Measurements from ENCODE around the genes ELAVL3 and ZNF791.

DNA sequence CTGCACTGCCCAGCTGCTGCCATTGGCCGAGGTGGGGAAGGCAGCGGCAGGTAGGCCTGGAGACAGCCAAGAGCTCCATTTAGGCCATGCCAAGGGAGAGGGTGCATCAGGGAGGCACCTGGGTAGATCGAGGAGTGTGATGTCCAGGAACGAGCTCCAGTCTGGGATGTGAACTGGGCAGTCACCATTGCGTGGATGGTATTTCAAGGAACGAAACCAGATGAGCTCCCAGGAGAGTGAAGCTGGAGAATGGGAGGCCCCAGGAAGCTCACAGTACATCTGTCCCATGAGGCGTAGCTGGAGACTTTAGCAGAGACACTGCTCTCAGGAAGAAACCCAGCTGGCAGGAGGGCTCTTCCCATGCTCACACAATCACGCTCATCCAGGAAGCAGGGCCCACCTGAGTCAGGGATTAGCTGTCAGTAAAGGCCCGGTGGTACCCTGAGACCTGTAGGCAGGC lies 15.4 kb downstream of the TMED1 start:
- PRO-cap: no peak

- PRO-cap: bidirectional peak, plus-strand start at chr19:10836551, minus-strand start at chr19:10836210; unidirectional peak, plus-strand start at chr19:10836685
Measured at GRCh38 chr19:10836416-10836866, 429 bp upstream of the TMED1 start.

DNA sequence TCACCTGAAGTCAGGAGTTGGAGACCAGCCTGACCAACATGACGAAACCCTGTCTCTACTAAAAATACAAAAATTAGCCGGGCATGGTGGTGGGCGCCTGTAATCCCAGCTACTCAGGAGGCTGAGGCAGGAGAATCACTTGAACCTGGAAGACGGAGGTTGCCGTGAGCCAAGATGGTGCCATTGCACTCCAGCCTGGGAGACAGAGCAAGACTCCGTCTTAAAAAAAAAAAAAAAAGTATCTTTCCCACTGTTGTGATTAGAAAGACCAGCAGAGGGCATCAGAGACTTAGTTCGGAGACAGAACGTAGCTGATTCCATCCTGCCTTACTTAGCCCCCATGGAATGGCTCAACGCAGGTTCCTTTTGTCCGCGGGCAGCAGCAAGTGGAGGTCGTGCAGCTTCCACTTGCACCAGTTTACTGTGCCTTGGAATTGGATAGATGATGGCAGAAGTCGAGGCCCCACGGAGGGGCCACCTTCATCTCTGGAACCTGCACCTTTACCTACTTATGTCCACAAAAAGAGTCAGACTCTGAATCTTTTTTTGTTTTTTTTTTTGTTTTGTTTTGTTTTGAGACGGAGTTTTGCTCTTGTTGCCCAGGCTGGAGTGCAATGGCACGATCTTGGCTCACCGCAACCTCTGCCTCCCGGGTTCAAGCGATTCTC lies 8.1 kb downstream of the TIMM29 start:
- PRO-cap: no peak

DNA sequence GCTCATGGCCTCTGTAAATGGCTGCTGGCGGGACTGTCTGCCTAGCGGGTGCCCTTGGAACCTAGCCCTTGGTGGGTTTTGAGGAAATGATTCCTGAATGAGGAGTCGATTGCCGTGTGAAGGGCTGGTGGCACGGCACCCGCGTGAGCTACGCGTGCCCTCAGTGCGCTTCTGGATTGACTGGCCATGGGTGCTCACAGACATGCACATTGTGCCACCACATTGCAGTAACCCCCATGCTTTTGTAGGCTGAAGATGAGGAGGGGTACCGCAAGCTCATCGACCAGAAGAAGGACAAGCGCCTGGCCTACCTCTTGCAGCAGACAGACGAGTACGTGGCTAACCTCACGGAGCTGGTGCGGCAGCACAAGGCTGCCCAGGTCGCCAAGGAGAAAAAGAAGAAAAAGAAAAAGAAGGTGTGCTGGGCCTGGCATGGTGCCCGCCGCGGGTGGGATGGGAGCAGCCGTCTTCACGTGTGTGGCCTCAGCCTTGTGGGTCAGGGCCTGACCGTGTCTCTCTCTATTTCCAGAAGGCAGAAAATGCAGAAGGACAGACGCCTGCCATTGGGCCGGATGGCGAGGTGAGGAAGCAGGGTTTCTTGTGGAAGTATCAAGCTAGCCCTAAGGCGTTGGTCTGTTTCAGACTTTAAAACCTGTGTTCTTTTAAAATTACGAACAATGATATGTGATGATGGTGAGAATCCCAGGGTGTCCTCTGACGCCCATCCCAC lies 35.3 kb downstream of the SMARCA4 start:
- PRO-cap: no peak

DNA sequence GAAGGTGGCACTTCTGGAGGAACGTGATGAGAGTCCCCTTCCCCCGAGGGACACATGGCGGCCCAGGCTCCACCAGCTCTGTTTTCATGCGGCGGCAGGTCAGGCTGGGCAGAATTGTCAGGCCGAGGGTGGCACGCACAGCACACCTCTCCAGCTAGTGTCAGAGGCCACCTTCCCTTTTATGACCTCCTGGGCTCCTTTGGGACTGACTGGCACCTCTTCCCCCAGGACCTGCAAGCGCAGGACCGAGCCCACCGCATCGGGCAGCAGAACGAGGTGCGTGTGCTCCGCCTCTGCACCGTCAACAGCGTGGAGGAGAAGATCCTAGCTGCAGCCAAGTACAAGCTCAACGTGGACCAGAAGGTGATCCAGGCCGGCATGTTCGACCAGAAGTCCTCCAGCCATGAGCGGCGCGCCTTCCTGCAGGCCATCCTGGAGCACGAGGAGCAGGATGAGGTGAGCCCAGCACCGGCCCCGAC lies 56.2 kb upstream of the LDLR start:
- PRO-cap: no peak

DNA sequence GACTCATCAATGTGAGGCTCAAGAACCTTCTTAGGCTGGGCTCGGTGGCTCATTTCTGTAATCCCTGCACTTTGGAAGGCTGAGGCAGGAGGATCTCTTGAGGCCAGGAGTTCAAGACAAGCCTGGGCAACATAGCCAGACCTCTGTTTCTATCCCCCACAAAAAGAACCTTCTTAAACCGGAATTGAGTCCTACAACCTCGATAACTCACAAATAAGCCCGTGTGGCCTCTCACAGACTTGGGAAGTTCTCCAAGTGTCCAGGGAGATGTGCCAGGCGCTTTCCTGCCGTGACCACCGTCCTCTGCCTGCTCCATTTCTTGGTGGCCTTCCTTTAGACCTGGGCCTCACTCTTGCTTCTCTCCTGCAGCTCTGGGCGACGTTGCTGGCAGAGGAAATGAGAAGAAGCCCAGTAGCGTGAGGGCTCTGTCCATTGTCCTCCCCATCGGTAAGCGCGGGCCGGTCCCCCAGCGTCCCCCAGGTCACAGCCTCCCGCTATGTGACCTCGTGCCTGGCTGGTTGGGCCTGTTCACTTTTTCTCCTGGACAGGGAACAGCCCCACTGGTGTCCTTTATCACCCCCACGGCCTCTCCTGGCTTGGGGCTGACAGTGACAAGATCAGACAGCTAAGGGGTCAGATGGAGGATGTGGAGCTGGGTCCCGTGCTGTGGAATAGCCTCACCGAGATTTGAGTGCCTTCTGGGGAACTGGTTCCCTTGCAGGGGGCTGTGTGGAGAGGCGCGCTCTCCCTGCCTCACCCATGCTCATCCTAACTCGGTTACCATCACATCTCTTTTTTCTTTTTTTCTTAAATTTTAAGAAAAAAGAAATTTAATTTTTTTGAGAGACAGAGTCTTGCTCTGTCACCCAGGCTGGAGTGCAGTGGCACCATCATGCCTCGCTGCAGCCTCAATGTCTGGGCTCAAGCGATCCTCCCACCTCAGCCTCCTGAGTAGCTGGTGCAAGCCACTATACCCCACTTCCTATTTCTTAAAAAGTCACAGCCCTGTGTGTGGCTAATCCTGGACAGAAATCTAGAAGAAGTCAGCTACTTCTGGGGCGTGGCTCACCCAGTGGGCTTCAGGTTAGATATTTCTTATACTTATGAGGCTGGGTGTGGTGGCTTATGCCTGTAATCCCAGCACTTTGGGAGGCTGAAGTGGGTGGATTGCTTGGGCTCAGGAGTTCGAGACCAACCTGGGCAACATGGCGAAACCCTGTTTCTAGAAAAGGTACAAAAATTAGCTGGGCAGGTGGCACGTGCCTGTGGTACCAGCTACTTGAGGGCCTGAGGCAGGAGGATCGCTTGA lies 27.5 kb downstream of the SPC24 start:
- PRO-cap: no peak

DNA sequence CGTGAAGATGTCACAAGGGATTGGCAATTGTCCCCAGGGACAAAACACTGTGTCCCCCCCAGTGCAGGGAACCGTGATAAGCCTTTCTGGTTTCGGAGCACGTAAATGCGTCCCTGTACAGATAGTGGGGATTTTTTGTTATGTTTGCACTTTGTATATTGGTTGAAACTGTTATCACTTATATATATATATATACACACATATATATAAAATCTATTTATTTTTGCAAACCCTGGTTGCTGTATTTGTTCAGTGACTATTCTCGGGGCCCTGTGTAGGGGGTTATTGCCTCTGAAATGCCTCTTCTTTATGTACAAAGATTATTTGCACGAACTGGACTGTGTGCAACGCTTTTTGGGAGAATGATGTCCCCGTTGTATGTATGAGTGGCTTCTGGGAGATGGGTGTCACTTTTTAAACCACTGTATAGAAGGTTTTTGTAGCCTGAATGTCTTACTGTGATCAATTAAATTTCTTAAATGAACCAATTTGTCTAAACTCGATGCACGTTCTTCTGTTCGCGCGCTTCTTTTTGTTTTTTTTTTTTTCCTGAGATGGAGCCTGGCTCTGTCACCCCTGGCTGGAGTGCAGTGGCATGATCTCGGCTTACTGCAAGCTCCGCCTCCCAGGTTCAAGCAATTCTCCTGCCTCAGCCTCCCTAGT lies 22.1 kb downstream of the SPC24 start:
- PRO-cap: no peak

GRCh38 chr19:11247304-11247888 lies 8.0 kb downstream of the ANGPTL8 start:
- PRO-cap: bidirectional peak, plus-strand start at chr19:11247688, minus-strand start at chr19:11247411

- PRO-cap: no peak
Measured at GRCh38 chr19:11323907-11324905, 15.3 kb downstream of the RAB3D start.

GRCh38 chr19:11378161-11378619 lies 3.7 kb downstream of the SWSAP1 start:
- PRO-cap: no peak

GRCh38 chr19:11406364-11406872 lies 12.7 kb downstream of the RGL3 start:
- PRO-cap: no peak

DNA sequence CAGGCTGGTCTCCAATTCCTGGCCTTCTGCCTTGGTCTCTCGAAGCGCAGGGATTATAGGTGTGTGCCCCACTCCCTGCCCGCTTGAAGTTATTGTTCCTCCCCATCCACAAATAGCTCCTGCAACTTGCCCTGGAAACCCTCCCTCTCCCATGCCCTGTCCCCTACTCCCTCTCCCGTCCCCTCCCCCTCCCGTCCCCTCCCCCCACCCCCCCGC lies 1.2 kb downstream of the RGL3 start:
- PRO-cap: no peak

GRCh38 chr19:11480530-11481432 lies at the start of gene ELAVL3:
ELAVL3 (minus strand) TSS chr19:11481046.
- PRO-cap: no peak

DNA sequence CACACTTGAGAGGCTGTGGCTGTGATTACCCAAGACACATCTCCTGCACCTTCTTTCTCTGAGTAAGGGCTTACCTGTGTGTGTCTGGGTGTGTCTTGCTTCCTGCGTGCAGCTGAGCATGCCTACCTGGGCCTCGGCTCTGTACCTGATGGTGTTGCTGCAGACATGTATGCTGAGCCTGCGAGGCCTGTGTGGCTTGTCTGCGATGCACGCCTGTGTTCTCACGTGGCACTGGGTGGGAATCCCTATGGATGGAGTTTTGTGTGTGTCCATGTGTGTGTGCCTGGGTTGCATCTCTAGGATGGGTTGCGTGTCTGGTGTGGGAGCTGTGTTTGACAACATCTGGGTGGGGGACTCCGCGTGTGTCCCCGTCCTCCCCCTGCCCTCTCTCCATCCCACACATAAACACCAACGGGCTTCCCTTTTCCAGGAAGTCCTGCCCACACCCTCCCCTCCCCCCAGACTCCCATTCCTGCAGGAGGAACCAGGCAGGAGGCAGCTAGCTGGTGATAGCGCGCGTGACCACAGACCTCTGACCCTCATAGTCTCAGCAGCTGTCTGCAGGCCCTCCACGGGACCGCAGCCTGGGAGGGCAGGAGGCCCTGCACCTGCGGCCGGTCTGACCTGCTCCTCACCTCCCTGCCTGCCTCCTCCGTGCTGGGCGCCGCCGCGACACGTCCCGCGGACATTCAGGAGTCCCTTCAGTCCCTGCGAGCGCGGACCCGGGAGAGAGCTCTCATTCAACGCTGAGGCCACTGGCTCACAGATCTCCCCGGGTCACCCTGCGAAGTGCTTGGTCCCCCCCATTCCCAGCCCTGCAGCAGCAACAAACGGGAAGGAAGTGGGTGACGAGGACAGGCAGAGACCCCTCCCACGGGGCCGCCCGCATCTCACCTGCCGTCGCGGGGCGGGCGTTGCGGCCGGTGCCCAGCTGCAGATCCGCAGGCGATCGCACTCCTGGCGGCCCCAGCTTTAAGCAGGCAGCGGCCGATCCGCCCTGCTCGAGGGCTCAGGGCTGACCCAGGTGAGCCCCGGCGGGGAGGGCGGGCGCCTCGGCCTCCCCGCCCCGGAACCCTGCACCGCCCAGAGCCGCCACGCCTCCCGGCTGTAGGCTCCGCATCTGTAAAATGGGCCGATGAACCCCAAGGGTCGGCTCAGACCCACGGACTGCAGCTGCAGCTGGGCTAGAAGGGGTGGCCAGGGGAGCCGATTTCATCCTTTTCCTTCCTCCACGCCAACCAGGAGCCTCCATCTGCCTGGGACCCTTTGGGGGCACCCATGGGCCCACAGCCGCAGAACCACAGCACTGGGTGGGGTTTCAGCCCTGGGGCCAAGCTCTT lies 975 bp upstream of the ACP5 start:
- PRO-cap: unidirectional peak, plus-strand start at position 542 of the sequence

- PRO-cap: no peak
Measured at GRCh38 chr19:11597571-11598436, 521 bp downstream of the ZNF627 start.

DNA sequence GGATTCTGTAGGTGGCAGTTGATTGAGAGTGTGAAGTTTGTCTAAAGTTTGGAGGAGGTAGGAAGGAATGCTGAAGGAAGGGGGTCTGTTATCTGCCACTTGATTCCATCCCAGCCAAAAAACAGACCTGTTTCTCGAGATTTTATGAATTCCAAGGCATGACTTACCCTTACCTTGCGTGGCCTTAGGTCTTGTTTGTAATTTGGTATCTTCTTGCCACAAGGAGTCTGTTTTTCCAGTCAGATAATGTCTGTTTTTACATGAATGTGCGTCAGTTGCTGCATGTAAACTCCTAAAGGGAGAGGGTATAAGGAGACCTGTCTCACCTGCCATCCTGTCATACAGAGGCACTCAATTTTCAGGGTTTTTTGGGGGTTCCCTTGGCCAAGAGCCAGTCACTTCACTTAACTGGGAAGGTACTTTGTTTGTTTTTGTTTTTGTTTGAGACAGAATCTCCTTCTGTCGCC lies 1.1 kb downstream of the ZNF763 start:
- PRO-cap: no peak

DNA sequence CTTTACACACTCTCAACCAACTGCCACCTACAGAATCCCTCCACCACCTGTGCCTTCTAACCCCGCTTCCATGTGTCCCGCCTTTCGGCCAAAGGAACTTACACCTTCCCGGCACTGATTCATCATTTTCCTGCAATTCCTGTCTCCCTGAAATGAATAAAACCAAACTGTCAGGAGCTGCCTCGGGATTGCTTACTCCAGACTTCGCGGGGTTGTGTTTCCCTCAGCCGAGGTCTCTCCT lies 813 bp downstream of the ZNF878 start:
- PRO-cap: no peak

GRCh38 chr19:12563899-12564550 lies 12.7 kb upstream of the ZNF564 start:
- PRO-cap: no peak

DNA sequence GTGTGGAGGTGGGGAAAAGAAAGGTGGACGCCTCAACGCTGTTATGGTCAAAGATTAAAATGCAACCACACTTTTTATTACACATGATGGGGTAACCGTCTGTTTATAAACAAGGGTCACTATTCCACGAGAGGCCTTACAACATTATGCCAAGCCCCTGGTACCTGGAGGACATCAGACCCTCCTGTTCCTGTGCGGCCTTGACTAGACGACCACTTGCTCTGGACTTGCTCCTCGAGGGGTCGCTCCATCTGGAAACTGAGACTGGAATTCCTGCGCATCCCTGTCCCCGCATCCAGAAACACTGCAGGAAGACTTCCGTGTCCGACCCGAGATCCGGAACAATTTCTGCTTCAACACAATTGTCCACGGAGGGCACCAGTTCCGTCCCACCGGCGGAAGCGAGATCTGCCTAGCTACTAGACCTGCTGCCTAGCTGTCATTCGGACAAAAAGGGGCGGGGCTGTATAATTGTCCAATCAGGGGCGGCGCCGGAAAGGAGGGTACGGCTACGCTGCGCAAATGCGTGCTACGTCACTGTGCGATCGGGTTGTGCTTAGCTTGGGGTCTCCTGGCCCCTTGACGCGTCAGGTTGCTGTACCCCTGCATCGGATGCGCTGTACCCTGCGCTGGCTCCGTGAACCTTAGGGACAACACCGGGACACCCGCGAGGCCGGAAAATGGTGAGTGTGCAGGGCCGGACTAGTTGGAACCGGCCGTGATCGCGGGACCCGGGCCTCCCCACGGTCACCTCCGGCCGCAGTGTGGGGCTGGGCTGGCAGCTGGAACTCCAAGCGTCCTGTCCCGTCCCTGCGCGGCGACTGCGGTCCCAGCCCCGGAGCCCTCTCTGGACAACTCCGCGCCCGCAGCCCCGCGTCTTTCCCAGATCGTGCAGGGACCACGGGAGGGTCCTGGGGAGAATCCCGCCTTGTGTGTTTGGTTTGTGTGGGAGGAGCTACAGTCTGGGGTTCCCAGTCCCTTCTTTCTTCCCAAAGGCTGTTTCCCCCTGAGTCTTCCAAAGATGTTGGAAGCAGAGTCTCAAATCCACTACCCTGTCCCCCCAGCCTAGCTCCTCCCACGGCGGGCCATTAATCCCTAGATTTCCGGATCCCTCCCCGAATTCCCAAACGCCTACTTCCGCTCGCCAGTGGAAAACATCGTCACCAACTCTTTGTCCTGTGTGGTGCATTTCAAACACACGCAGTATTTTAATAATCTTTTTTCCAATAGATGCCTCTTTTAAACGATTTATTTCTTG lies at the start of gene ZNF791:
Gene ZNF791 (plus strand): TSS at position 521 of the 1,258 bp plus-strand sequence.
- PRO-cap: bidirectional peak, plus-strand start at position 537 of the sequence, minus-strand start at position 414 of the sequence; bidirectional peak, plus-strand start at position 1,134 of the sequence, minus-strand start at position 1,026 of the sequence

DNA sequence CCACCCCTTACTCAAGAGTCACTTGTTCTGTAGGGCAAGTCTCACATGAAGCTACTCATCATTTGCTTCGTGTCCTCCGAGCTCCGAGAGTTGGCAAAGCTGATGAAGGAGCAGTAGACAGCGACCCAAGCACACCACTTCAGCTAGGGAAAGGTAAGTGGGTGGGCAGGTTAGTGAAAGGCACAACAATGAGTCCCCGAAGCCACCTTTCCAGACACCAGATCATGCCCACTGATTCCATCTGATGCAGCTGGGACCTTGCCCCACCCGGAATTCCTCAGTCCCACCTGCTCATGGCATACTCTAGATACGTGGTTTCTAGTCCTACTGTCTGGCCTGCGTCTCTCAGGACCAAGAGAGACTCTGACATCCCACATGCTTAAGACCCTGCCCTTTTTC lies 741 bp downstream of the WDR83OS start:
- PRO-cap: no peak

Data from left ventricle myocardium (tissue), 1 donor.